LUHMES (cell line): ENCODE results near the genes KIAA1755, RALGAPB and MAFB.

- PRO-cap: no peak
Measured at GRCh38 chr20:38158592-38159386, 6.3 kb downstream of the TGM2 start.

DNA sequence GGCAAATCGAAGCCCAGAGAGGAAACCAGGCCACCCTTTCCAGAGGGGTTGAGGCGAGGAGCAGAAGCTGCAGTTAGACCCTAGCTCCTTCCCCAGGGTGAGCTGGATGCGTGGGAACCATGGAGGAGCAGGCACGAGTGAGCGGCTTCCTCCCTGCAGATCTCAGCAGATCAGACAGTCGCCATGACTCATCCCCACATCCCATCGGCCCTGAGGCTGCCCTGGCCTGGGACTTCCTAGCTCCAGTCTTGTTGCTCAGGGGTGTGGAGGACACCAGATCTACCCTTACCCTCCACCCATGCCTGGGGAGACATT, 36.2 kb upstream of the TGM2 start:
- PRO-cap: no peak

- PRO-cap: no peak
Measured at GRCh38 chr20:38246834-38247503, 13.6 kb downstream of the KIAA1755 start.

GRCh38 chr20:38260427-38261199, at the start of gene KIAA1755:
Gene KIAA1755, minus strand, starts transcription at chr20:38260735.
- PRO-cap: no peak

DNA sequence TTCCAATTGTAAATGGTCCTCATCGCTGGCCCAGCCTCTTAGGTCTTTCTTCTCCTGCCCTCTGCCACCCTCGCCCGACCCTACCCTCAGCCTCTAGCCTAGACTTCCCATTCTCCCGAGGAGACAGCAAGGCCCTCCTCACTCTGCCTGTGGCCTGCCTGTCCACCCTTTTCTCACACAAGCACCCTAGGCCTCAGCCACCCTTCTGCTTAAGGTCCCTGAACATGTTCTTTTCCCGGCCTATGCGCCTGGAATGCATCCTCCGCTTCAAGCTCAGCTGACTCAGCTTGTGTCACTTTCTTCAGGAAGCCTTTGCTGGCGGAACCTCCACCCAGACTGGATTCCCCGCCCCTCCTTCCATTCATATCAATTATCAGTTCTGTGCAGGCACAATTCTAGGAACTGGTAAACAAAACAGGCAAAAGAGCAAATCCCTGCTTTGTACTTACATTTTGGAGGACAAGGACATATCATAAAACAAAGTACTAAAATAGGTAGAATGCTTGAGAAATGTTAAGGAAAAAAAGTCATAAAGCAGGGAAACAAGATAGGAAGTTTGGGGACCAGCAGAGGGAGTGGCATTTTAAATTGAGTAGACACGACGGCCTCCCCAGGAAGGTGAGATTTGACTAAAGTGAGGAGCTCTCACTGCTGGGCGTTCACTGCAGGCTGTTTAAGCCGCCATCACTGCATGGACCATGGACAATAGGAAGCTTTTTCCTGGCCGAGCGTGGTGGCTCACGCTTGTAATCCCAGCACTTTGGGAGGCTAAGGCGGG, 19.6 kb upstream of the RALGAPB start:
- PRO-cap: no peak

DNA sequence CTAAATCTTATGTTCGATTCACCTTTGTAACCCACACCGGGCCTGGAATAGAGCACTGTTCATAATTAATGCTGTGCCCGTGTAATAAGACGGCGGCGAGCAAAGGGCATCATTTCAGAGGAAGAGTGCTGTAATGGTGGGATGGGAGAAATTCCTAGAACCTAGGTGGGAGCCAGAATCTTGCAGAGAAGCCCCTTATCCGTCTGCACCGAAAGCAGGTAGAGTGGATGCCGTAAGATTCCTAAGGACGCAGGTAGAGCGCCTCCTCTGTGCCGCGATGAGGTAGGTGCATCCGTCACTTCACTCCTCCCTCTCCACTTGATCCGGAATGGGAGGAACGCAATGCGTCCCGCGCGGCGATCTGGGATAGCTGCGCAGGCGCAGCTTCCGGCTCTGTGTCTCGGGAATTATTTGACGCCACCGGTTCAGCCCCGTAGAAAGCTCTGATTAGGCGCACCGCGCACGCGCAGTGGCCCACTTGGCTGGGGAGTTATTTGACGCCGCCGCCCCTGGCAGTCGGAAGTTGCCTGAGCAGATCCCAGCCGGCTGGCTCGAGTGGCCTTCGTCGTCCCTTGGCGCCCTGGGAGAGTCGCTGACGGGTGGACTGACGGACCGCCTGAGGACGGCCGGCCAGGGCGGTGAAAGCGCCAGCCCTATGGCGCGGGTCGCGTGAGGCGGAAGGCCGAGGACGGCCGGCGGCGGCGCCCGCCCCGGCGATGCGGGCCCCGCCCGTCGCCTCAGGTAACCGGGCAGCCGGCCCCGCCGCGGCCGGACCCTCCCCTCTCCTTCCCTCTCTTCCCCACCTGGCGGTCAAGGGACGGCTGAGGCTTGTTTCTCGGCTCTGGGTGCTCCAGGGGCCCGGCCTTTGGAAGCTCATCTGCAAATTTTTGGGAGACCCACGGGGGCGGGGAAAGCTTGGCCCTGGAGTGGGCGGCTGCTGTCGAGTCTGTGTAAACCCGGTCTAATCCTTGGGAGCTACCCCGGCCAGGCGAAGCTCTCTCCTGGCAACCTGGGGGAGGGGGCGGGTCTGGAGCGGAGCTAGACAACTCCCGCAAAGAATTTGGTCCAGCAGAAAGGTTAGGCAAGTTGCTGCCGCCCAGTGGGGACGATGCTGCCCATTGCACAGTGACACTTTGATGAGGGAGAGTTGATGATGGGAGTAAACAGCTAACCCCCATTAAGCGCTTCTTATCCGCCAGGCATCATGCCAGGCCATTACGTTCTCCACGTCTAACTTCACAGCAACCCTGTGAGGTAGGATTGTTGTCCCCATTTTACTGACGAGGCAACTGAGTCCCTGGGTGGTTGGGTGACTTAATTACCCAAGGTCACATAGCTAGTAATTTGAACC, at the start of gene RALGAPB:
Gene RALGAPB (plus strand): TSS at position 515 of the 1,351 bp plus-strand sequence.
- PRO-cap: bidirectional peak, plus-strand start at position 533 of the sequence, minus-strand start at position 272 of the sequence; unidirectional peak, minus-strand start at position 949 of the sequence

GRCh38 chr20:38599421-38599996, 18.5 kb downstream of the ADIG start:
- PRO-cap: no peak

DNA sequence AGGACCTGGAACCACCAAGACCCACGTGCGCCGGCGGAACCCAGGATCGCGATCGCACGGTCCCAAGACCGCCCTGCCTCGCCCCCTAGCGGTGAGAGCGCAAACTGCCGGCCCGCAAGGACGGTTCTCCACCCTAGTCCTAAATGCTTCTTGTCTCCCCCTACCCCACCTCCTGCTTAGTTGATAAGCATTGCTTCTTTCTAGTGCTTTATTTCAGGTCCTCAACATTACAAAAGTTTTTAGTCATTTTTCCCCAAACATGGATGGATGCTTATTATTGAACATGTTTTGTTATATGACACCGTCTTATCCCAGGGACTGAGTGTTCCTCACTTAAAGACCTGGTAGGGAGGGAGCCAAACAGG, 7.3 kb downstream of the SLC32A1 start:
- PRO-cap: unidirectional peak, minus-strand start at position 76 of the sequence

- PRO-cap: no peak
Measured at GRCh38 chr20:38804395-38805331, 834 bp upstream of the PPP1R16B start.

GRCh38 chr20:38842603-38843280, 37.2 kb downstream of the PPP1R16B start:
- PRO-cap: no peak

GRCh38 chr20:38857740-38858313, 52.3 kb downstream of the PPP1R16B start:
- PRO-cap: no peak

DNA sequence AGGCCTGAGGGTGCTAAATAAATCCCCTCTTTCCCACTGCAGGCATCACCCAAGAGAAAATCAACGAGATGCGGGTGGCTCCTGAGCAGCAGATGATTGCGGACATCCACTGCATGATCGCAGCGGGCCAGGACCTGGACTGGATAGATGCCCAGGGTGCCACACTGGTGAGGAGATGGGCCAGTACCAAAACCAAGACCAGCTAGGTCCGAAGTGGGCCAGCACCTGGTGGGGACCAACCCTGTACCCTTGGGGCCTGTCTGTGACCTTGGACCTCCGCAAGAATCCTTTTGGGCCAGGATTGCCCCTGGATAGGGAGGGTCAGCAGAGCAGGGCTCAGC, 23.6 kb upstream of the FAM83D start:
- PRO-cap: no peak

DNA sequence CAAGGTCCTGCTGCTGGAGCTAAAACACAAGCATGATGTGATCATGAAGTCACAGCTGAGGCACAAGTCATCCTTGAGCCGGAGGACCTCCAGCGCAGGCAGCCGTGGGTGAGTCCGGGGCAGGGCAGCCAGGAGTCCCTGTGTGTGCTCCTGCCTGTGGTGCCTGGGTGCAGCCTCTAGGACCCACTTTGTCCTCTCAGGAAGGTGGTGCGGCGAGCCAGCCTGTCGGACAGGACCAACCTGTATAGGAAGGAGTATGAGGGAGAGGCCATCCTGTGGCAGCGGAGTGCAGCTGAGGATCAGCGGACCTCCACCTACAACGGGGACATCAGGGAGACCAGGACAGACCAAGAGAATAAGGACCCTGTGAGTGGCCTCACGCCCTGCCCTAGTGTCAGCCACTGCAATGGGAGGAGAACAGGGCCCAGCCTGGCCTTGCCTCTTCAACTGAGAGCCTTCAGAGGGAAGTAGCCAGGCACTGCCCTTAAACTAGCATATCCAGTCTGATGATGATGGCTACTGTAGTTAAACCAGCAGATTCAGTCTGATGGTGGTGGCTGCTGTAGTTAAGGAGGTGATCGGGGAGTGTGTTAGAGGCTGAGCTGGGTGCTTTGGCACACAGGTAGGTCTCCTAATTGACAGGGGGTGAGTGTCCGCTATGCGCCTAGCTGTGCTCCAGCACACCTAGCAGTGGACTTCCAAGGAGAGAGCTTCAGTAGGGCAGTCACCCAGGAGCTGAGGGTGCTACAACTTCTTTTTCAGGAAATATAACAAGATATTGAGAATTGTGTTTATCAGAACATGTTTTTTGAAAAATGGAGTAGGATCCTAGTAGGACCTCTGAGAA, 18.2 kb upstream of the FAM83D start:
- PRO-cap: no peak

GRCh38 chr20:39890547-39891109, 798.4 kb downstream of the MAFB start:
- PRO-cap: no peak

- PRO-cap: no peak
Measured at GRCh38 chr20:40279283-40279898, 409.6 kb downstream of the MAFB start.

- PRO-cap: no peak
Measured at GRCh38 chr20:40669577-40670080, 19.4 kb downstream of the MAFB start.

GRCh38 chr20:40683869-40684377, 5.1 kb downstream of the MAFB start:
- PRO-cap: no peak

- PRO-cap: unidirectional peak, minus-strand start at chr20:40689237
Measured at GRCh38 chr20:40688324-40689339, at the start of gene MAFB. Gene MAFB, minus strand, starts transcription at chr20:40689236.

- PRO-cap: no peak
Measured at GRCh38 chr20:41075709-41076574, 47.3 kb downstream of the TOP1 start.

DNA sequence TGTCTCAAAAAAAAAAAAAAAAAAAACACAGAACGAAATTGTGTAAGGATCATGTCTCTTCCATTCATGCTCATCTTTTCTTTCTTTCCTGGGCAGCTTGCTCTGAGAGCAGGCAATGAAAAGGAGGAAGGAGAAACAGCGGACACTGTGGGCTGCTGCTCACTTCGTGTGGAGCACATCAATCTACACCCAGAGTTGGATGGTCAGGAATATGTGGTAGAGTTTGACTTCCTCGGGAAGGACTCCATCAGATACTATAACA, 23.5 kb upstream of the PLCG1 start:
- PRO-cap: no peak